AG04450 (cell line): ENCODE measurements around a stretch of chr3.

- CAGE, long polyA plus RNA = no peak
- RRBS = no CpG with 5 or more reads among the region's 7 CpGs
Measured at GRCh38 chr3:65948740-65949678, 89.7 kb downstream of the MAGI1 start.

DNA sequence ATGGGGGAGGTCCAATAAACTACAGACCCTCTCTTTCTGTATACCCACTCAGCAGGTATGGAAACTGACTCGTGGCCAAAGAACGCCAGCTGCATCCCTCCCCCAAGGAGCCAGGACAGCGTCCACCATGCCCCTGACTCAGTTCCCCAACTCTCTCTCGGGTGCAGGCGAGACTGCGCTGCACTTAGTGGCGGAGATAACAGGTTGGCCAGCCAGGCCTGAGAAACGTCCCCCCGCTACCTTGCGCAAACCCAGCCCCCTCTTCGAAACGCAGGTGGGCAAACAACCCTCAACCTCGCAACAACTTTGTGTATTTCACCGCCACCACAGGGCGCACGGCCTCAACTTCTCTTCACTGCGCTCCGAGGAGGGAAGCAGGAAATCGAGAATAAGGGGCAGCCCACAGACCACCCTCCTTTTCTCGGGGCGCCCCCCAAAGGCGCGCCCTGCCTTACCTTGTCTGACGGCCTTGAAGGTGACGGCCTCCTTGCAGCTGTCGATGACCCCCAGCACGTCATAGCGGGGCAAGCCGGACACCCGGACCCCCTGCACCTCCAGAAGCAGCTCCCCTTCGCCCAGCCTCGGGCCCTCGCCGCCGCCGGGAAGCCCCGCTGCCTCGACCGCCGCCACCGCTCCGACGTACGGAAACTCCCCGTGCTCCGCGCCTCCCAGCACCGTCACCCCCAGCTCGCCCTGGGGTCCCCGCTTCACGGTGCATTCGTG is 1.0 kb downstream of the MAGI1 start:
- CAGE, long polyA plus RNA = no peak
- RRBS = 3% methylated on average over 7 of the region's 52 CpGs

GRCh38 chr3:66060529-66060854 is 21.8 kb upstream of the MAGI1 start:
- CAGE, long polyA plus RNA = no peak
- RRBS = no CpG with 5 or more reads among the region's 4 CpGs

- CAGE, long polyA plus RNA = no peak
- RRBS = no CpG with 5 or more reads among the region's 5 CpGs
Measured at GRCh38 chr3:66299751-66300202, 79.0 kb downstream of the SLC25A26 start.

DNA sequence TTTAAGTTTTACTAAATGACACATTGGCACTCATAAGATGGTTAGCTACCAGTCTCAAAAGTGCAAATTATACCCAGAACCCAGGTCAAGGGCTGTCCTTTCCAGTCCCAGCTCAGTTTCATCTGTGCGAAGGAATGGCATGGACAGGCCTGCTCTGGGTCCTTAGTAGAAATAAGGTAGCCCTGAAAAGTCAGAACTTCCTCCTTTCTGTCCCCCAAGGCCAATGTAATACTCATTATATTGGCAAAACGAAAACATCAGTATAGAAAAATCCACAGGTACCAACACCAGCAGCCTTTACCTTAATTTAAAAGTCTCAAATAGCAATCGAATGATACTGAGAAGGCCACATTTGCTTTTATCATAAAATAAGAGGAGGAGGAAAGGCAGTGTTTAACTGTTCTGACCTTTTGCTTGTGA is 121.7 kb downstream of the LRIG1 start:
- CAGE, long polyA plus RNA = no peak
- RRBS = no CpG with 5 or more reads among the region's 3 CpGs

DNA sequence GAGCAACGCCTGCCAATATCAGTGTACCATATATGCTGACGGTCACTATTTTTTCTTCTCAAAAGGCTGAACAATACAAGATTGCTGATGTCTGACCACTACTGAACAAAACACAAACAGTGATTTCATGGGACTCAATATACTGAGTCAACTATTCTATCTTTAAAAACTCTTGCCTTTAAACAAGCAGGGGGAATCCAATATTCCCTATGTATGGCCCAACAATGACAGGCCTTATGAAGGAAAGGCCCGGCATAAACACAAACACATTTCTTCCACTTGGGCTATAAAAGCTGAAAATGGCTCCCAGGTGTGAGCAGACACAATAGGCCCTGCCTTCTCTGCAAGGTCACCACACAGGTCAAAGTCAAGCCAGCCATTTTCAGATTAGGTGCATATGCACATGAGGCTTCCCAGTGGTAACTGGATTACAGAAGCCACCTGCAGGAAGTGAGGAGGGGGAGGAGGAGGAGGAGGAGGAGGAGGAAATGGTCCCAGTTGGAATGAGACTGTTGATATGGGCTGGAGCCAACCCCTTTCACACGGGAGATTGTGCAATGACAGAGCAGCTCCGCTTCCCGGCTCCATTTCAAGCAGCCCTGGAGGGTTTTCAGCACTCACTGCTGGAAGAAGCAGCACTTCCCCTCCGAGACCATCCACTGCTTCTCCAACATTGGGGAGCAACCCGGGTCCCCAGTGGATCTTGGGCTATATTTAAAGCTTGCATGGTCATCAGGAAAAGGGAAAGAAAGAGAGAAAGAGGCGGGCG is 58.6 kb downstream of the LRIG1 start:
- CAGE, long polyA plus RNA = no peak
- RRBS = 4% methylated on average over 2 of the region's 10 CpGs

DNA sequence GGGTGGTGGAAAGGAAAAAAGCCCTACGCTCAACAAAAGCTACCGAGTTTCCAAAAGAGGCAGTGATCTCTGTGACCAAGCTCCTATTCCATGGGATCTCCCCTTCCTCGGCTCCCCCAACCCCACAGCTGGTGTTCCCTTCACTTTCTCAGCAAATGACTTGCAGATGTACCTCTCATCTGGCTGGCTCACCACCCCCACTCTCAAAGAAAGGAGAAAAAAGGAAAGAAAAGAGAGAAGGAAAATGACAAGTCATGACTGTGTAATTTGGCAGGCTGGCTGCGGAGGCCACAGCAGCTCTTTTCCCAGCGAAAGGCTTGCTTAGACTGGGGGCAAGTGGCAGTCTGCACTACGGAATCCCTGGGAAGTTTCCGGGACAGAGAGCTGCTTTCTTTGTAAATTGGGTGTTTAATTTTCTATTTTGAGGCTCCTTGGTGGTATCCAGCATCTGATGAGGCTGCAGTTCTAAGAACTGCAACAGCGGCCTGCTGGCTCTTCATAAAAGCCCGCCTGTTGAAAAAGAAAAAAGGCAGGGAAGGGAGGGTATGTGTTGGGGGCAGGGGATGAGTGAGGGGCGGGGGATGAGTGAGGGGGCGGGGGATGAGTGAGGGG is 58.0 kb downstream of the LRIG1 start:
- CAGE, long polyA plus RNA = no peak
- RRBS = no CpG with 5 or more reads among the region's 11 CpGs

- CAGE, long polyA plus RNA = no peak
- RRBS = no CpG with 5 or more reads among the region's 6 CpGs
Measured at GRCh38 chr3:66485248-66485523, 15.6 kb downstream of the LRIG1 start.

- CAGE, long polyA plus RNA = no peak
- RRBS = no CpG with 5 or more reads among the region's 6 CpGs
Measured at GRCh38 chr3:66487303-66487875, 13.4 kb downstream of the LRIG1 start.

GRCh38 chr3:67296479-67296842 is 298.4 kb downstream of the KBTBD8 start:
- CAGE, long polyA plus RNA = no peak
- RRBS = no CpG with 5 or more reads among the region's 2 CpGs

GRCh38 chr3:67594245-67594889 is 60.0 kb downstream of the SUCLG2 start:
- CAGE, long polyA plus RNA = no peak
- RRBS = no CpG with 5 or more reads among the region's 3 CpGs

- CAGE, long polyA plus RNA = no peak
- RRBS = no CpG with 5 or more reads among the region's 3 CpGs
Measured at GRCh38 chr3:67655173-67655425, 687 bp upstream of the SUCLG2 start.

- CAGE, long polyA plus RNA = no peak
- RRBS = no CpG with 5 or more reads among the region's 1 CpG
Measured at GRCh38 chr3:67685448-67685888, 31.1 kb upstream of the SUCLG2 start.

GRCh38 chr3:69052825-69053363 is 761 bp upstream of the TMF1 start:
- CAGE, long polyA plus RNA = no peak
- RRBS = no CpG with 5 or more reads among the region's 4 CpGs

DNA sequence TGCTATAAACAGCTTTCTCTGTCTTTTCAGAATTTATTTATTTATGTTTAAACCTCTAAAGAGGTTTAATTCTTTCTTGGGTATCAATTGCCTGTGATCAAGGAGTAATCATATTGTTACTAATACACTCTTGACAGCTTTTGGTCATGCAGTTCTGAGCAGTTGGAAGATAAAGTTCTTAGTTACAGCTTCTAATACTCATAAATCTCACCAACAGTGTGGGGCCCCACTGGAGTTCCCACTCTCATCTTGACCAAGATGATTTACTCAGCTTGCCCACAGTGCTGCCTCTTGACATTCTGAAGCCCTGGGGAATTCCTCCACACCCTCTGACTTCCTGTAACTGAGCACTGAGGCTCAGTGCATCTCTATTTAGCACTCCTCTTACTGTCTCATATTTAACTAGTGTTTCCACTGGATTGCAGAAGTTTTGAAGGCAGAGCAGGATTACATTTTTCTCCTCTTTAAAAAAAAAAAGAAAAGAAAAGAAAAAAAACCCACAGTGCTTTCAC is 2.0 kb upstream of the ARL6IP5 start:
- CAGE, long polyA plus RNA = no peak

DNA sequence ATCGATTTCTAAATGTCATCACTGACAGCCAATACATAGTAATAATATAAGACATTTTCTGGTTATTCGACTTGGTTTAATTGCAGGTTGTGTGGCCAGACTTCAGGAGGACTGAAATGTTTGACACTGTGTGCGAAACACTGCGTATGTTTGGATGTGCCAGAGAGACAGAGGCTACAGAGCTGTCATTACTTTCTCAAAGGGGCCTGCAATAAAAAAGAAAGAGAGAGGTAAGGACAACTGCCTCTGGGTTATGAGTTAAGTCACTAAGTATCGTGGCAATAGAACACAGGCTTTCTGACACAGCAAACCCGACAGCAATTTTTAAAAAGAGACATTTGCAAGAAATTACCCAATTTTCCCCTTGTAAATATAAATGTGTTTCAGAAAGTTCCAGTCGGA is 852 bp downstream of the LMOD3 start:
- CAGE, long polyA plus RNA = no peak
- RRBS = no CpG with 5 or more reads among the region's 7 CpGs

DNA sequence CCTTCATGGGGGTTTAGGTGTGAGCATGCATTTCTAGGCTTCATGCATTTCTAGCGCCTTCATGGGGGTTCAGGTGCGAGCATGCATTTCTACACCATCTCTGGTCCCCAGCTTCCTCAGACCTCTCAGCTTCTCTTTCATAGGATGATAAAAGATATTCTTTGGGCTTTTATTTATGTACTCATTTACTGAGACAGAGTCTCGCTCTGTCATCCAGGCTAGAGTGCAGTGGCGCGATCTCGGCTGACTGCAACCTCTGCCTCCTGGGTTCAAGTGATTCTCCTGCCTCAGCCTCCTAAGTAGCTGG is 115.1 kb upstream of the LMOD3 start:
- CAGE, long polyA plus RNA = no peak
- RRBS = no CpG with 5 or more reads among the region's 6 CpGs

GRCh38 chr3:69540927-69541579 is 155.2 kb upstream of the FRMD4B start:
- CAGE, long polyA plus RNA = no peak
- RRBS = no CpG with 5 or more reads among the region's 22 CpGs

GRCh38 chr3:69738844-69739408 is 338 bp upstream of the MITF start:
- CAGE, long polyA plus RNA = no peak
- RRBS = 2% methylated on average over 6 of the region's 25 CpGs

DNA sequence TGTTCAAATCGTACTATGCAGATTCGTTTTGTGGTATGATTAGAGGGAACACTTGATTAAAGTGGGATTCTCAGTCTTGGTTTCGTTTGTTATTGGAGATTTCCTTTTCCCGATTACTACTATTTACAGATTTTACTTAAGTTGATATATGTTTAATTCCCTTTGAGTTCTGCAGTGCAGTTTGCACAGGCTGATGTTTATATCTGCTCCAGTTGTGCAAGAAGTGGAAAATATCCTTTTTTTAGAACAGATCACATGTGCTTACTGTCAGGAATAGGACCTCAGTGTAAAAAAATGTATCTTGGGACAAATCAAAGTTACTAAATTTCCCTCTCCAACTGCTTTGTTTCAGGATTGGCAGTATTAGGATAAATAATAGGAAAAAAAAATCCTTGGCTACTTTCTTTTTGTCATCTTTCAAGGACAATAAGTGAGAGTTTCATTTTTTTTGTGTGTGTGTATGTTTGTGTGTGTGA is 6.8 kb downstream of the MITF start:
- CAGE, long polyA plus RNA = no peak
- RRBS = no CpG with 5 or more reads among the region's 4 CpGs